Omental fat pad (tissue), 4 donors: ENCODE results near the genes XNDC1N, LRRC51, PDE2A and ARAP1.

- PRO-cap = no peak
- RAMPAGE, long total RNA, 4 experiments = no peak in any of the 4 experiments
Observed at GRCh38 chr11:71534669-71535241, 3.1 kb upstream of the KRTAP5-8 start.

DNA sequence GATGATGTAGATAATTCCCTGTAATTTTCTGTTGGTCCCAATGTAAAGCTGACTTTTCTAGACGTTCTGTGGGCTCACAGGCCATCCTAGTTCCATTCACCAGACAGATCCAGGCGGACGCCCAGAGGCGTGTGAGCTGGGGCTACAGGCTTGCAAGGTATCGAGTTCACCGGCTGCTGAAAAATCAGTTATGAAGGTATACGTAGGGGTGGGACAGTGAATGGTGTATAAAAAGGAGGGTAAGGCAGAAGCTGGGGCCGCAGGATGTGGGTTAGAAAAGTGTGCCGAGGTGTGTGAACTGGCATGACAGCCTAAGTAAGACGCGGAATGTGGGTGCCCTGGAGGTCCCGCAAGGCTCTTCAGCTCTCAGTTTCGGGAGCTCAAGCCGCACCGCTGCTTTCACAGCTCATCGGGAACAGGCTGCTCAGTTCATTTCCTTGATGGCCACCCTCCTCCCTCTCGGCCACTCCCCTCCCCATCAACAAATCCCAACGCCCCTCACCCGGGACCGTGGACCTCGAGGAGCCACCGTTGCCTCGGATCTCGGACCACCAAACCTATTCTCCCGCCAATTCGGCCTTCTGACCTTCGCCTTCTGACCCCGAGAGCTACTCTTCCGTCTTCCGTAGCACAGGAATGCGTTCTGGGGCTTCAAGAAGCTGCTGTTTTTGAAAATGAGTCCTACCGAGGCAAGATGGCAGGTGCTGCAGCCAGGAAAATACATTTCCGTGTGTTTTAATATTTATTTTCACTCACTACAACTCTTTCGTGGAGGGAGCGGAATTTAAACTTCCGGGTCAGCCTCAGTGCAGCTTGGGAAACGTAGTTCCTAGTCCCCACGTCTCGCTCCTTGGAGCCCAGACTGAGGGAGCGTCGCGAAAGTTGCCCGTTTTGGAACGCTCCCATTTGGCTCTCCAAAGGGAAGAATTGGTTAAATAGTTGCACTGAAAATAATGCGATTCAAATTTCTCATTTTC, at the start of gene XNDC1N:
Gene XNDC1N (minus strand): TSS at position 732 of the 977 bp plus-strand sequence.
- PRO-cap = no peak
- RAMPAGE, long total RNA, 4 experiments = start-site peak on the minus strand in 3 of 4 experiments, centred at positions 571 to 767 of the sequence, 11 to 47 reads per replicate

DNA sequence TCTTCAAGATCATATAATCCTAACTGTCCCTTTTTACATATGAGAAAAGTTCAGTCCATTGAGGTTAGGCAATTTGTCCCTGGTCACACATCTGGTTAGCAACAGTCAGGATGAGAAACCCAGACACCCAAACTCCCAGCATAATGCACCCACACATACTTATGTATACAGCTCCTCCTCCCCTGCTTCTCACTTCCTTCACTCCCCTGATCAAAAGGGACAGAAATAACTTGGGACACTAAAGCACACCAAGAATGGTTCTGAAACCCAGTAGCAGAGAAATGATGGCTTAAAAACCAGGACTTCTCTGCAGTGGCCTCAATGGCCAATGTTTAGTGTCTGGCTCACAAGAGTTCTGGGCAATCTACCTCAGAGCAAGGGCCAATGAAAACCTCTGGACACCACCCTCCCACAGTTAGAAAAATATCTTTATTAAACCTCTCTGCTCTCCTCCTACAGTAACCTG, 11.1 kb downstream of the NUMA1 start:
- PRO-cap = no peak
- RAMPAGE, long total RNA, 4 experiments = no peak in any of the 4 experiments

DNA sequence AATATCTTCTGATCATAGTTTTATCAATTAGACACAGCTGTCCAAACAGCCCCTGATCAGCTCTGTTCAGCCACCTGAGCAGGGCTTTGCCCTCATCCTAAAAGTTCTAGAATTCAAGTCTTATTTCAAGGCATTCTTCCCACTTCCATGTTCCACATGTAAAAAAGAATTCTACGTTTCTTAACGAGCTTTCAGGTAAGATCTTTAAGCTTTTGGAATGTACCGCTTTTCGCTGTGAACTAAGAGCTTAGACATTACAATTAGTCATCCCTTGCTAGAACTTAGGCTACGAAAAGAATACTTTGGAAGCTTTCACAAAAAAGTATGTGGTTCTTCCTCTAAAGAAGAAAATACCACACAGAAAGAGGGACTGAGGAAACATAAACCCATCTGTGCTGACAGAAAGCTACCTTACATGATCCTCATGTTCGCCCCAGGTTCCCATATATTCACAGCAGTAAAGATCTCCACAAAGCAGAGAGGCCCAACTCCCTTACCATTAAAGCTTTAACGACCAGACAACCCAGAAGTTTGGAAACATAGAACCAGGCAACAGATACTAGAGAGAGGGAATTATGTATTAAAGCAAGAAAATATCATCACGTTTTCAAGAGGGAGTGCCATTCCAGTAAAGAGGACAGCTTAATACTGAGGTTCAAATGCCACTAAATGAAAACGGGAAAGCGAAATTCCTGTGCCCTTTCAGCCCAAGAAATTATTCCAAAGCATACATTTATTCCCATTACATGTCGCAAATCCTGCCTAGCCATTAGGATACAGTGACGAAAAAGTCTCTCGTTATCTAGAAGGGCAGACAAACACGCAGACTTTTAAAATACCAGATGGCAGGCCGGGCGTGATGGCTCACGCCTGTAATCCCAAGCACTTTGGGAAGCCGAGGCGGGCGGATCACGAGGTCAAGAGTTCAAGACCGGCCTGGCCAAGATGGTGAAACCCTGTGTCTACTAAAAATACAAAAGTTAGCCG, 1.6 kb downstream of the NUMA1 start:
- PRO-cap = no peak
- RAMPAGE, long total RNA, 4 experiments = no peak in any of the 4 experiments

- PRO-cap = unidirectional peak, minus-strand start at chr11:72080501
- RAMPAGE, long total RNA, 4 experiments = start-site peak on the plus strand in 3 of 4 experiments, at chr11:72080725-72080853 at its widest, 14 to 44 reads per replicate; start-site peak on the minus strand in 4 of 4 experiments, at chr11:72080478-72080697 at its widest, 18 to 63 reads per replicate
Observed at GRCh38 chr11:72080272-72081279, at the start of gene LRRC51. TSS of gene LRRC51 (plus strand) at chr11:72080850.

DNA sequence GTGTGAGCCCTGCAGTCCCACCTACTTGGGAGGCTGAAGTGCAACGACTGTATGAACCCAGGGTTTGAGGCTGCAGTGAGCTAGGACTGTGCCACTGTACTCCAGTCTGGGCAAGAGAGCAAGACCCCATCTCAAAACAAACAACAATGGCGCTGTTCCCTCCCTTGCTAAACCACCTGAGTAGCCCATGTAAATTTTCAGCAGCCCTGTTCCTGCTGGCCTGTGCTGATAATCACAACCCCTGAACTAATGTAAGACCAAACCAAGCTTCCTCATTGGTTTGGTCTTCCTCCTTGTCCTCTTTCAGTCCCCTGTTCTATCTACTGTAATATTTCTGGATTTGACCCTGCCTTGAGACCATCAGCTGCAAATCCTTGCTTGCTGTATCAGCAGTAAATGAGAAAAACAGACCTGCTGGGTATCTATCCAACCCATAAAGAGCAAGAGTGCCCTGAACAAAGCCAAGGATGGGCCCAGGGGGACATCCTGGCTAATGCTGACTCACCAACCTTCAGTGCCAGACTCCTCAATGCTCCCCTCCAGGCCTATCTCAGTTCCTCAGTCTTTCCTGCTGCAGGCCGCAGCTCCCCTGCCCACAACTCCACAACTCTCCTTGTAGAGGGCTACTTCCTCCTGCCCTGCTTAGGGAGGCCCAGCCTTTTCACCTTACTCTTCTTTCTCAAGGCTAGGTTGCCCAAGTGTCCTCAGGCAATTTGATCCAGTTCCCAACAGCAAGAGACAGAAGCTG, 2.8 kb downstream of the LAMTOR1 start:
- PRO-cap = no peak
- RAMPAGE, long total RNA, 4 experiments = no peak in any of the 4 experiments

DNA sequence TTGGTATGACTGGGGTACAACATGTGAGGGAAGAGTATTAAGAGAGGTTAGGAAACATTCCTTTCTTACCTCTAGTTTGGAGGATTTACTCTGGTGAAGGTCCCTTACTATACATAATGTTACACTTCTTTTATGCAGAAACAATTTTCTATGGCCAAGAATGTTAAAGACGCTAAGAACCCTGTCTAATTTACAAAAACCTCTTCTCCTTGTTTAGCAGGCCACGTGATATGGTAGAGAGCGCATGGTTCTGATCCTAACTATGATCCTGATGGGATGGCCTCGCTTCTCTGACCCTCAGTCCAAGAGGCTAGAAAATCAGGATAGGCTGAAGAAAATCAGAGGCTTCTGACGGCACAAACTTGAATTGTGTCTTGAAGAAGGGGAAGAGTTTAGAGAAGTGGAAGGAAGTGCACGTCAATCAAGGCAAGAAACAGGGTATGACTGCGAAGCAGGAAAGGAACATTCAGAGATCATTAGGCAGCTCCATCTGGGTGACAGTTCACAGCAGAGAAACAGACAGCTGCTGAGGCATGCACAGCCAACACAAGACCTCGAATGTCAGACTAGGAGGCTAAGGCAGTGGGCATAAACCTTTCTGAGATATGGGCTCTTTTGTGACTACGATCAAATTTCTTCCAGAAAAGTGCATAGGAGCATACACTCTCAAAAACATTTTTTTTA, 29.4 kb downstream of the CLPB start:
- PRO-cap = no peak
- RAMPAGE, long total RNA, 4 experiments = no peak in any of the 4 experiments

DNA sequence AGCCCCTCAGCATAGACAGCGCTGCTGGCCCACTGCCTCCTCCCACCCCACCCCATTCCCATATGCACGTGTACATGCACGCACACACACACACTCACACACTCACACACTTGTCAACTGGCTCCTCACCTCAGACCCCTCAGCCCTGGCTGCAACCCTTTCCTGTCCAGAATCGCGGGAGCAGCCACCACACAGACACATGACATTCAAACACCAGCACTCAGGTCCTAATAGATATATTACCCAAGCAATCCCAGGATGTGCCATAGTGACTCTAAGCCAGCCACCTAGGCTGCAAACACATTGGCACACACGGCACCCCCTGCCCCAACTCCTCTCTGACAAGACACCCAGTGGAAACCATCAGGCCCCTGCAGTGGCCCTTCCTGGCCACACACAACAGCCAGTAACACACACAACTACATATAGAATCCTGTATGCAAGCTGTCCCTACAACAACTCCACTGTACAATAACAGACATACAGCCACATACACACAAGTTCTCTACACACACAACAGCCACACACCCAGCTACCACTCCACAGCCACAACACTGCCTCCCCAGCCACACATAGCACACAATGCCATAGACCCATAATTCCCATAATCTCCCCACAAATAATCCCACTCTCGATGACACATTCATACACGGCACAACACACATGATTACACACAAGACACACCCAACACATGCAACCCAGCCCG, 33.7 kb downstream of the PDE2A start:
- PRO-cap = no peak
- RAMPAGE, long total RNA, 4 experiments = no peak in any of the 4 experiments

DNA sequence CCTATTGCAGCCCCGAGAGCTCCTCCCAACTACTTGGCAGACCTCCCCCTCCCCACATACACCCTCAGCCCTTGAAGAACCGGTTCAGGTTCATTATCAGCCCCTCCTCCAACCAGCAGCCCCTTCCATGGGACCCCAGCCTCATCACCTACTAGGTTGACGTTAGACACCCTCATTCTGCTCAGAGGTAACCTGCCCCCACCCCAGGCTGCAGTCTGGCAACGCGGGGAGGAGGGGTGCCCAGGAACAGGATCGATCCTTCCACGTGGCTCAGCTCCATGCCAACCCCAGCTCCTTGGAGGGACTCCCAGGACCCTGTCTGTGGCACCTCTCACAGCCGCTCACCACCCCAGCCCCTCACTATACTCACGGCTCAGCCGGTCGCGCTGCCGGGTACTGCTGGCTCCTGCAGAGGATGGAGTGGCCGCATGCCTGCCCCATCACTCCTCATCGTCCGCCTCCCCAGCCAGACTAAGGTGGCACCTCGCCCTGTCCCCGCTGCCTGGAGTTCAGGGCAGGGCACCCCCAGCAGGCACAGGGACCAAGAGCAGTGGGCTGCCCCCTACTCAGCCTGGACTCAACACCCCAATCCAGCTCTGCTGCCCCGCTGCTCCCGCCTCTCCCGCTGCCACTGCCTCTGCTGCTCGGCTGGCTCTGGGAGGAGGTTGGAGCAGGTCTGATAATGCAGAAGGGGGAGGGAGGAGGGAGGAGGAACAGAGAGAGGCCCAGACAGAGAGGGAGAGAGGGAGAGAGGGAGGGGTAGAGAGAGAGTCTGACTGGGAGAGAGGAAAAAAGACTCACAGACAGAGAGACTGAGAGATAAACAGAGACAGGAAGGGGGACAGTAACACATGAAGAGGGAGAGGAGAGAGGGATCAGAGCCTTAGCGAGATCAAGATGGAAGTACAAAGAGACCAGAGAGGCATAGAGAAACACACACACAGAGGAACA, at the start of gene PDE2A:
Gene PDE2A (minus strand): TSS at position 656 of the 951 bp plus-strand sequence.
- PRO-cap = no peak
- RAMPAGE, long total RNA, 4 experiments = no peak in any of the 4 experiments

DNA sequence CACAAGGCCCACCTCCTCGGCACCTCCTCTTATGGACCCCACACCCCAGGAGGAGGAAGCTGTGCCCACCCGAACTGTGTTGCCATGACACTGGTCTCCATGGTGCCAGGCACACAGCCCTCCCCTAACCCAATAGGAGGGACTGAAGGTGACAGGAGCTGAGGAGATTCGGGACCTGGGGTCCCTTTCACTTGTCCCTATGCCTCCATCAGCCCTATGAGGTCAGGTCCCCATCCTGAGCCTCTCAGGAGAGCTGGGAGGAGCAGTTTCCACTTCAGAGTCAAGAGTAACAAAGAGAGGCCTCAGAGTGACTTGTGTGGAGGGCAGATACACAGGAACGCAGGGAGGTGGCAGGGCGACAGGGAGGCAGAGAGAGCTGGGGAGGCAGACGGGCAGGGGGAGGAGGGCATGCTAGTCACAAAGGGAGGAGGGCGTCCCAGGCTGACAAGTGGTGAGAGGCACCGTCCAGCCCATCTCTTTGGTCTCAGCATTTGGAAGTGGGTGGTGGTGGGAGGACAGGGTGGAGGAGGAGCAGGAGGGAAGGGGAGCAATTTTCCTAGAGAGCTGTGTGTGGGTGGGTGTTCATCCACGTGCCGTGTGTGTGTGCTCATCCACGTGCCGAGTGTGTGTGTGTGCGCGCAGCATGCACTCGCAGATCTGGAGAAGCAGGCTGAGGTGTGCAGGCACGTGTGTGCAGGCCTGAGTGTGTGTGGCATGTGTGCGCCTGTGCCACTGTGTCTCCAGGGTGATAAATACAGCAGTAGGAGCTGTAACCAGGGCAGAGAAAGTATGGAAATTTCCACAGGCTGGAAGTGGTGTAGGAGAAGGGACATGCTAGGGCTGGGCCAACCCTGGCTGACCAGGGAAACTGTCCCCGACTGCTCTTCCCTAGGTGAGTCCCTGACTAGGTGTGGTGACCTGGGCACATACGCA, 7.0 kb upstream of the PDE2A start:
- PRO-cap = no peak
- RAMPAGE, long total RNA, 4 experiments = no peak in any of the 4 experiments

DNA sequence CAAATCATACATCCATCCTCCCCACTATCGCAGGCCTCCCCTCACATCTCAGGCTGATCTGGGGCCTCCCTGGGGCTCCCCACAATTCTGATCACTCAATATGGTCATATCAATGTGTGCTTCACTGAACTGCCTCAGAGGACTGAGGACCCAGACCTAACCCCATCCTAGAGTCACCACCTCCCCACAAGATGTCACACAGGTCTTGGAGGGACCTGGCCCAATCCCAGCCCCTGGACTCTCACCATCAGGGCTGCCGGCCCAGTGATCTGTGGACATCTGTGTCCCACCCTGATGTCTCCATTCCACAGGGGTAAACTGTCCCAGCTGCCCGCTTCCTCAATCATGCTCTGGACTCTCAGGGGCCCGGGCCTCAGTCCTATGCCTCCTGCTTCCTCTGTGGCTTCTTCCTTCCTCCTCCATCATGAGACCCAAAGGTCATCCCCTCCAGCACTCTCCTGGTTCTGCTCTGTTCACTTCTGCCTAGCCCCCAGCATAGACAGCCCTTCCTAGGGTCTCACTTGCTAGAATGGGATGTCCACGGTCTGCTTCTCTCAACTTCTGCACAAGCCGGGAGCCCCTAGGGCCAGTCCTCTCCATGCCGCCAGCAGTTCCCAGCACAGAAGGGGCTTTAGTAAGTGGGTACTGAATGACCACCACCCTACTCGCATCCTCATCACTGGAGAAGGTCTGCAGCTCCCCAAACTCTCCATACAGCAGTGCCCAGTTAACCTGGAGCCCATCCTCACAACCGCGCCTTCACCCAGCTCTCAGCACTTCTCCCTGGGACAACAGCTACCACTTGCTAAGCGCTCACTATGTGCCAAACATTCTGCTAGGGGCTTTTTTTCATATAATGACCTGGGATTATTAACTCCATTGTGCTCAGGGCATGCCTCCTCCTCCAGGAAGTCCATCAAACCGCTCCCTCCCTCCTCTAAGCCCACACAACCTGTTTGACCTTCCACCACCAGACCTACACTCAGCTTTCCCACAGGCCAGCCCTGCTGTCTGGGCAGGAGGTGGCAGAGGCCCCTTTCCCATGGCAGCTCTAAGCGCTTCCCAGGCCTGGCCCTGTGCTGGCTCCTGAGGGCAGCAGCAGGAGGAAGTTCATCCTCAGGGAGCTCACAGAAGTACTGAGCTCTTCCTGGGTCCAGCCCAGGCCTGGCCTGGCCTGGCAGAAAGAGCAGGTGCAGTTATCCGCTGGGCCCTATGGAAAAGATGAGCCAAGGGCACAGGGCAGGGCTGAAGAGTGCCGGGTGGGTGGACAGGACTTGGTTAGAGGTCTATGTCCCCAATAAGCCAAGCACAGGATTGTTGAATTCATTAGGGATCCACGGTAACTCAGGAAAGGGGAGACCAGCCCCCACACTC, 31.8 kb downstream of the ARAP1 start:
- PRO-cap = no peak
- RAMPAGE, long total RNA, 4 experiments = no peak in any of the 4 experiments

DNA sequence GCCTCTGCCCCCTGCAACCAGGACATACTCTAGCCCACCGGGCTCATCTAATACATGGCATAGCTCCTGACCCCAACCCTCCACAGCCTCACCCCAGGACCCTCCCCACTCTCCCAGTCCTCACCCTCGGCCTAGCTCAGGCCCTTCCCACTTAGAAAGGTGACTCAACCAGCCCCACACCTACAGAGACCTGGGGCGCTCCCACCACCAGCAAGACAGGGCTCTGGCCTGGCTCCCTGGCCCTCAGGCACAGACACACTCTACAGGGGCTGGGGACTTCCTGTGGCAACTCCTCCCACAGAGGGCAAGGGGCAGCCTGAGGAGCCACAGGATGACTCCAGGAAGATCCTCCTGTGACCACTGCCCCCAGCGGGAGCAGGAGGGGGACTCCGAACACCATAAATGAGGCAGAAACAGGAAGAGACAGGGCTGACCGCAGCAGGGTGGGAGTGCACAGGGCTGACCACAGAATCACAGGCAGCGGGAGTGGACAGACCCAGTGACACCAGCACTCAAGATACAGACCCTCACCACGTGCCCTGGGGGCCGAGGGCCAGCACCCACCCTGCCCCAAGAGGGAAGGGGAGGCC, 10.9 kb downstream of the ARAP1 start:
- PRO-cap = no peak
- RAMPAGE, long total RNA, 4 experiments = no peak in any of the 4 experiments

DNA sequence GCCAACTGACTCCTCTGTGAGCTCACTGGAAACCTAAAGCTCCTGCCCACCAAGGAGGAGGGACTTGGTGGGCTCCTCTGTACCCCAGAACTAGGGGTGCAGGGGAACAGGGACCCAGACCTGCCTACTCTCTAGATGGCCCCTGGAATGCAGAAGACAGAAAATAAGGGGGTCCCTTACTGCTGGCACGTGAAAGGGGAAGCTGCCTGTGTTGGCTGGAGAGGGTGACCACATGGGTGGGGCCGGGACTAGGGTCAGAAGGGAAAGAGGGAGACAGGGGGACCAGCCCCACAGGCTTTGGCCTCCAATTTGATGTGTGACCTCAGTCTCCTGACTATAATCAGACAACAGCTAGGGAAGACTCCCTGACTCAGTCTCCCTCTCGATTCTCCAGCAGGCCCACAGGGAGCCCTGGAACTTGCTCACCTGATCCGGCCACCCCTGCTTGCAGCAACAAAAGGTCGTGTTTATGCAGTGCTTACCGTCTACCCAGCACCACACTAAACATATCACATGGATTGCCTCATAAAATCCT, 10.3 kb downstream of the ARAP1 start:
- PRO-cap = no peak
- RAMPAGE, long total RNA, 4 experiments = no peak in any of the 4 experiments

DNA sequence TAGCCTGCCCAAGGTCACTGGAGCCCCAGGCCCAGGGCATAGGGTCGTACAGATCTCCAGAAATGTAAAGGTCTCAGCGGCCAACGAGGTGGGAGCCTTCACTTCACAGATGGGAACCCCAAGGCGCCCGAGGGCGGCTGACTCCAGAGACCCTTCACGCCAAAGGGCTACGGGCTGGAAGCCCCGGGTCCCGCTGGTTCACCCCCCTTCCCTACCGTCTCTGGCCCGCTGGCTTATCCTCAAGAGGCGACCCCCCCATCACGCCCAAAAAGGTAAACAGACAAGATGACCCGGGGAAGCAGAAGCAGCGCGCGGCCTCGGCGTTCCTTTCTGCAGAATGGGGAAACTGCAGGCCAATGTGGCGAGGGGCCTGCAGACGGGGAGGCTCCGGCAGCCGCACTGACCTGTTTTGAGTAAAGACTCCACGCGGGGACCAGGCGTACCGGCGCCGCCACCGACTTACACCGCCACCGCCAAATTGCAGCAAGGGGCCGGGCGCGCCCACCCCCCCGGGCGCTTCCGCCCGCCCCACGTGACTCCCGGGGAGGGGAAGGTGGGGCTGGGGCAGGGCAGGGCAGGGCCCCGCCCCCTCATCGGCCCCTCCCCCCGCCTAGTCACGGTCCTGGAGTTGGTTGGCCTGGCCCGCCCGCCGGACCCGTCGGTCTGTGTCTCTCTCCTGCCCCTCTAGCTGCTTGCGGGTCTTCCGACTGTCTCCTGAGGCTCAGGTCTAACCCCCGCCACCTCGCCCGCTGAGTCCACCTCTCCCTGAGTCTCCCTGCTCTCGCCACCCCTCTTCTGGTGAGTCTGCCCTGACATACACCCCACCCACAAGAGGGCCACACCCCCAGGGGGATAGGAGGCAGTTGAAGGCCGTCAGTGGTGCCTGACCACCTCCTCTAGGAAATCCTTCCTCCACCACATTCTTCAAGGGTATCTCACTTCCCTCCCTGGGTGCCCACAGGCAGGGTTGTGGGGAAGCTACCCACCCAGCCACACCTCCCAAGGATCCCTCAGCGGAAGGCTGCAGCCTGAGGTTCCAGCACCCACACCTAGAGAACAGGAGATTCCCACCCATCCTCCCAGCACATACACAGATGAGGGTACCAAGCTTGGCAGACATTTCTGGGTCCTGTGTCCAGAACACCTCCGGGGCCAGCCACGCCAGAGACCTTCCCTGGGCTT, at the start of gene ARAP1:
Gene ARAP1 (minus strand): TSS at position 485 of the 1,182 bp plus-strand sequence.
- PRO-cap = no peak
- RAMPAGE, long total RNA, 4 experiments = start-site peak on the minus strand in 2 of 4 experiments, centred at positions 493 to 508 of the sequence, 17 to 25 reads per replicate

GRCh38 chr11:72768448-72769029, 16.3 kb upstream of the ARAP1 start:
- PRO-cap = no peak
- RAMPAGE, long total RNA, 4 experiments = no peak in any of the 4 experiments

- PRO-cap = no peak
- RAMPAGE, long total RNA, 4 experiments = no peak in any of the 4 experiments
Observed at GRCh38 chr11:72782140-72782523, 11.7 kb downstream of the STARD10 start.

DNA sequence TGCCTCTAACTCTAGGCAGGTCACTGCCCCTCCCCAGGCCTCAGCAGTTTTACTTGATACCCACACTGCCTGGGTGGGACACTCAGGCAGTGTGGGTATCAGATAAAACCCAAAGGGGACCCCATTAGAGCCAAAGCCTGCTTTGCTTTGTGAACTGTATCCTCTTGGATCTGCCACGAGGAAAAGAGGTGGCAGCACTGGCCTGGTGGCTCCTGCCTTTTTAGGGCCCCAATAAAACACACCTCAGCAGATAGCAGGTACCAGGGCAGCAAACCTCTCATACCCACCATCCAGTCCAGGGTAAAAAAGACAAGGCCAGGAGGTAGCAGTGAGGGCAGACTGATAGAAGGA, 10.4 kb downstream of the STARD10 start:
- PRO-cap = no peak
- RAMPAGE, long total RNA, 4 experiments = no peak in any of the 4 experiments

DNA sequence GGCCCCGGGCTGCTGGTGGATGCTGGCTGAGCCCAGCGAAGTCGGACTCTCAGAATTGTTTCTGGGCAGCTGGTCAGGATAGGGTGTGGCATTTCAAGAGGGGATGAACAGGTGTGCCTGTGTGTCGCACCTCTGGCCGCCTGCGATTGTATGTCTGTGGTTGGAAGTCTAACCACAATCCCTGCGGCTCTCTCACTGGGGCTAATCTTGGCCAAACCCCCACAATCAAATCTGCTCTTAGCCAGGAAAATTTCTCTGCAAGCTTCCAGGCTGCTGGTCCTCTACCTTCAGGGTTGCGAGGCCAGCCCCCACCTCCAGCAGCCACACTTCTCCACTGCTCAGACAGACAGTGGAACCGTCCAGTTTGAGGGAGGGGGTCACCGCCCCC, 897 bp downstream of the ATG16L2 start:
- PRO-cap = no peak
- RAMPAGE, long total RNA, 4 experiments = no peak in any of the 4 experiments

- PRO-cap = no peak
- RAMPAGE, long total RNA, 4 experiments = no peak in any of the 4 experiments
Observed at GRCh38 chr11:72821953-72823045, 8.1 kb downstream of the ATG16L2 start.

- PRO-cap = no peak
- RAMPAGE, long total RNA, 4 experiments = no peak in any of the 4 experiments
Observed at GRCh38 chr11:72921481-72921970, 107.3 kb downstream of the ATG16L2 start.